ENCODE measurements around a stretch of chr1.

DNA sequence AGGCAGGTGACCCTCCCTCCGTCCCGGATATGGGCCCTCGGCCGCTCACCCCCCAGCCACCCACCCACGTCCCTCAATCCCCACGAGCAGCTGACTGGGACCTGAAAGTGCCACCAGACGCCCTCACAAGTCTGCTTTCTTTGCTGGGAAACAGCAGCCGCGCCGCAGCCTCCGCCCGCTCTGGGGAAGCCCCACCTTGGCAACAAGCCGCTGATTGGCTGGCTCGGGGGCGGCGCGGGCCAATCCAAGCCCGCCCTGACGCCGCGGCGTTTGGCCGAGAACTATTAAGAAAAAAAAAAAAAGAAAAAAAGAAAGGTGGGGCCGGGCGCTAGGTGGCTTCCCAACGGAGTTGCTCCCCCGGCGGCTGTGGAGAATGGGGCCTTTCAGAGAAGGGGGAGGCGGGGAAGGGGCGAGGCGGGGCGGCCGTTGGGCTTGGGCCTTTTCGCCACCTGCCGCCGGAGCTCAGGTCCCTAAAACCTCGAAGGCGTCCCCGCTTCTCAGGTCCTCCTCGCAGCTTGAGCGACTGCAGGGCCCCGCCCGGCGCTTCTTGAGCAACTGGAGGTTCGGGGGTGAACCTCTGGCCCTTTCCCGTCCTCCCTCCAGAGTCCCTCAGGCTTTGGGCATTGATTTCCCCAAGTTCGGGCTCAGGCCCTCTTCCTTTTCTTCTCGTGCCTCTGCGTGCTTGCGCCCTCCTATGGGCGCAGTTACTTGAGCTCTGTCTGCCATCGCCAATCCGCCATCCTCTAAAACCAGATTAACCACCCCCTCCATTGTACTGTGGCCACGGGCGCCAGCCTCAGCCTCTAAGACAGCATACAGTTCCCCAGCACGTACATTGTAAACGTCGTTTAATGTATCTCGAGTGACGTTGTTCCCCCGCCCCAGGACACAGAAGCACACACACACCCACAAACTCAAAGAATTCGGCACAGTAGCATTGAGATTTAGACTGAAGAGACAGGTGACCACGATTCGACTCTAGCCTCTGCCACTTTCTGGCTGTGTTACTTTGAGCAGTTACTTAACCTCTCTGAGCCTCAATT, 22.3 kb downstream of the BTG2 start:
- PRO-cap, result bidirectional peak, plus-strand start at position 312 of the sequence, minus-strand start at position 183 of the sequence; bidirectional peak, plus-strand start at position 801 of the sequence, minus-strand start at position 718 of the sequence

DNA sequence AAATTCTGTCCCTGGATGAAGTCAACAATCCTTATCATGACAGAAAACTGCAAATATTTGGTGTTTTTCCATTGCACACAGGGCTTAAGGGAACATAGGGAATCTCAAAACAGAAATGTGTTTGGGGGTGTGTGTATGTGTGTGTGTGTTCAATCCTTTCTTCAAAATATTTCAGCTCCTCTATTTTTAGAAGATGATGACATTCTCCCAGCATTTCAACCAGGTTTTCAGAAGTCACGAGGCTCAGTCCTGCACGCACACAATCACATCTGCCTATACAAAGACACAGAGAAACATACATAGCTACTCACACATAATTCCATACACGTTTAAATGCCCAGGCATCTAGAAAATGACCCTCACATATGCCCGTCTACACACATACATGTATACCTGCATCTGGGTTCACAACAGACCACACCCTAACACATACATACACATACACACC, 28.0 kb upstream of the FMOD start:
- PRO-cap, result no peak

DNA sequence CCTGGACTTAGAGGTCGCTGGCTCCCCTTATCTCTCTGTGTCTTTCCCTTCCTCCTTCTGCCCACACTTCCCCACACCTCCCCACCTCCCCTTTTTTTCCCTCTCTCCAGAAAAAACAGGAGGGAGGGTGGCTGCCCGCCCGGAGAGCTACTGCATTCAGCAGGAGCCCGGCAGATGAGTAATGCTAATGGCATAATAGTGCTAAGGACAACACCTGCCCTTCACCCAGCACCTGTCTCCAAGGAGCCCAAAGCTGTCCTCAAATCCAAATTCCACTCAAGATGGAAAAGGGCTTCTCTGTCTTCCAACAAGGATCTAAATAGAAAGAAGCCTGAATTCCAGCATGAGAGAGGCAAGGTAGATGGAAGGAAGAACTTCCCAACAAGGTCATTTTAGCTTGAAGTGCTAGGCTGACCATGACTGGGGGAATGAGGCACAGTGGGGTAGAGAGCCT, 11.3 kb upstream of the PRELP start:
- PRO-cap, result no peak

- PRO-cap, result no peak
Measured at GRCh38 chr1:203571924-203572632, 54.6 kb upstream of the ATP2B4 start.

DNA sequence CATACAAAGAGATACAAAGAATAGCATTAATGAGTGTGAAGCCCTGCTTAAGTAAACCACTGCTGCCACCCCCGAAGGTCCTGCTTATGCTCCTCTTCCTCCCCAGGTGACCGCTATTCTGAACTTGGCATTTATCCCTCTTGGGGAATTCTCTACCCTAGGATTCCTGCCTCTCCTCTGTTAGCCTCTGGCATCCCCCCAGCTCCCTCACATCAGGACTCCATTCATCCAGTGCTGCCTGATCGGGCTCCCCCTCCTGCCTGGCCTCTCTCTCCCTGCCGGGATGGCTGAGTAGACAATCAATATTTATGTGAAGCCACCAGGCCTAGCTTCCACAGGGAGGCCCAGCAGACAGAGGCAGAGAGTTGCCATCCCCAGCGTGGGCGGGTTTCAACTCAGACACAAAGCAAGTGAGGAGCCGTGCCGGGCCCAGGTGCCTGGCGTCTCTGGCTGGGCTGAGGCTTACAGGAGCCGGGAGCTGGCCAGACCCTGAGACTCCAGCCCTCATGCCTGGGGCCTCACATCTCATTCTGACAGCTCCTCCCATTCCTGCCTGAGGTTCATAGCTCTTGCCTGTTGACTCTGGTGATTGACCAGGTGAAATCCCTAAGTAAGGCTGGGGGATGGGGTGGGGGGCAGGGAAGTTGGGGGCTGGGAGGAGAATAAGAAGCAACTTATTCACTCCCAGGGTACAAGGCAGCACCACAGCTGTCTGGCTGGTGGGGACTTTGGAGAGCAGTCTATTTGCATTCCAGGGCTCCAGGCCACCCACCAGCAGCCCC, 34.5 kb upstream of the ATP2B4 start:
- PRO-cap, result no peak

DNA sequence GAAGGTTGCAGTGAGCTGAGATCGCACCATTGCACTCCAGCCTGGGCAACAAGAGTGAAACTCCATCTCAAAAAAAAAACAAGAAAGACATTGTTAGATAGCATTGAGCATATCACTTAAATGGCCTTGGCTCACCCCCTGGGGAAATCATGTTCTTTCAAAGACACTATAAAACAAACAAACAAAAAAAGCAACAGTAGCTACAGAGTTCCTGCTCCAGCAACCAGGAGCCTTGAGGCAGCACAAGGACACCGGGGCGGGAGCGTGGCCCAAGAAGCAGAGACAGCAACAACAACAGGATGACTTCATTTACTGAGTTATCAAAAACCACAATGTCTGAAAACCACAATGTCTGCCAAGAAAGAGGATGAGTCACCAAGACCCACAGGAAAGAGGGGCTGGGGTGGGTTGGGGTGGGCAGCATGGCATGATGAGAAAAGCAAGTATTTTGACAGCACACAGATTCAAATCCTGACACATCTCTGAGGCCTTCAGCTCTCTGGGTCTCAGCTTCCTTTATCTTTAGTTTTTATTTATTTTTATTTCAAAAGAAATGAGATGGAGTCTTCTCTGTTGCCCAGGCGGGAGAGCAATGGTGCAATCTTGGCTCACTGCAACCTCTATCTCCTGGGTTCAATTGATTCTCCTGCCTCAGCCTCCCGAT, 19.4 kb upstream of the ATP2B4 start:
- PRO-cap, result no peak

GRCh38 chr1:203645021-203645490, 18.4 kb downstream of the ATP2B4 start:
- PRO-cap, result no peak

GRCh38 chr1:203801327-203802154, 6.1 kb downstream of the ZBED6 start:
- PRO-cap, result no peak

GRCh38 chr1:203824249-203824809, 28.9 kb downstream of the ZBED6 start:
- PRO-cap, result no peak

GRCh38 chr1:204041441-204041812, 31.5 kb upstream of the SOX13 start:
- PRO-cap, result no peak

- PRO-cap, result no peak
Measured at GRCh38 chr1:204122467-204123234, 29.2 kb downstream of the ETNK2 start.

DNA sequence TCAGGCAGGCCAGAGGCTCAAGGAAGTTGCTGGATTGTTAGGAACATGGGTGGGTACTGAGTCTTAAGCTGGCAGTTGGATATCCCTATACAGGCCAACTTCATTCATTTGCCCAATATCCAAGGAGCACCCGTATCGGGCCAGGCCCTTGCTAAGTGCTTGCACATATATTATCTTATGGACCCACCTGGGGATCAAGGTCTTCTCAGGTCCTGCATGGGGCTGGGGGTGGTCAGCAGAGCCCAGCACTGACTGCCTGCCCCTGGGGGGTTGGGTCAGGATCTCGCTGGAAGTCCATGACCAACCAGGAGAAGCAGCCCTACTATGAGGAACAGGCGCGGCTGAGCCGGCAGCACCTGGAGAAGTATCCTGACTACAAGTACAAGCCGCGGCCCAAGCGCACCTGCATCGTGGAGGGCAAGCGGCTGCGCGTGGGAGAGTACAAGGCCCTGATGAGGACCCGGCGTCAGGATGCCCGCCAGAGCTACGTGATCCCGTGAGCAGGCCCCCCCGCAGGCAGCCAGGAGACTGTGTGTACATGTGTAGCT, 27.4 kb downstream of the ETNK2 start:
- PRO-cap, result no peak

GRCh38 chr1:204142230-204142800, 9.5 kb downstream of the ETNK2 start:
- PRO-cap, result no peak

- PRO-cap, result no peak
Measured at GRCh38 chr1:204149458-204150233, 2.2 kb downstream of the ETNK2 start.

GRCh38 chr1:204269855-204270463, 56.2 kb upstream of the GOLT1A start:
- PRO-cap, result no peak

- PRO-cap, result no peak
Measured at GRCh38 chr1:204337575-204338256, 22.0 kb downstream of the PLEKHA6 start.

DNA sequence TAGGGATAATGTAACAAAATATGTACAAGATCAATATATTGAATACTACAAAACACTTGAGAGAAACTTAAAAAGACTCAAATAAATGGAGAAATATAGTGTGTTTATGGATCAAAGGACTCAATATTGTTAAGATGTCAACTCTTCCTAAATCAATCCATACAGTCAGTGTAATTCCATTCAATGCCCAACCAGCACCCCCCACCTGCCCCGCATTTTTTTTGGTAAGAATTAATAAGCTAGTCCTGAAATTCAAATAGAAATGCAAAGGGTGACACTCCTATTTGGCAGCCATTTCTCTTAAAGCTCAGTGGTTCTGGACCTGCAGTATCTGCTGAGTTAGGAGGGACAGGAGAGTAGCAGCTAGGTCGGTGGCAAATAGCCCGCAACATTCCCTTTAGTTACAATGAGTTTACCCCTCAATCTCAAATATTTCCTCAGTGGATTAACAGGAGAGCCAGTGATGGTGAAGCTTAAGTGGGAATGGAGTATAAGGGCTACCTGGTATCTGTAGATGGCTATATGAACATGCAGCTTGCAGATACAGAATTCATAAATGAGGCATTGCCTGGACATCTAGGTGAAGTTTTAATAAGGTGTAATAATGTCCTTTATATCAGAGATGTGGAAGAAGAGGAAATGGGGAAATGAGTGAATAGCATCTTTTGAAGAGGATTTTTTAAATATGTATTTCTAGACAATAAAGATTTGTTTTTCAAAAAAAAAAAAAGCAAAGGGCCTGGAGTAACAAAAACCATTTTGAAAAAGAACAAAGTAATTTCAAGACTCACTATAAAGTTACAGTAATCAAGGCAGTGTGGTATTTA, 17.3 kb downstream of the PPP1R15B start:
- PRO-cap, result no peak

- PRO-cap, result no peak
Measured at GRCh38 chr1:204424090-204424755, 12.6 kb upstream of the PPP1R15B start.

GRCh38 chr1:204450168-204451614, 39.1 kb upstream of the PPP1R15B start:
- PRO-cap, result no peak

GRCh38 chr1:204477301-204477825, 17.2 kb downstream of the PIK3C2B start:
- PRO-cap, result no peak

All from LUHMES (cell line).